Measurements from ENCODE around the gene GREB1L.

GRCh38 chr18:13219469-13220249 lies 1.1 kb downstream of the LDLRAD4 start:
- PRO-cap, 2 experiments = peak in 1 of 2 experiments; most common minus-strand start chr18:13219942 (in 1)

DNA sequence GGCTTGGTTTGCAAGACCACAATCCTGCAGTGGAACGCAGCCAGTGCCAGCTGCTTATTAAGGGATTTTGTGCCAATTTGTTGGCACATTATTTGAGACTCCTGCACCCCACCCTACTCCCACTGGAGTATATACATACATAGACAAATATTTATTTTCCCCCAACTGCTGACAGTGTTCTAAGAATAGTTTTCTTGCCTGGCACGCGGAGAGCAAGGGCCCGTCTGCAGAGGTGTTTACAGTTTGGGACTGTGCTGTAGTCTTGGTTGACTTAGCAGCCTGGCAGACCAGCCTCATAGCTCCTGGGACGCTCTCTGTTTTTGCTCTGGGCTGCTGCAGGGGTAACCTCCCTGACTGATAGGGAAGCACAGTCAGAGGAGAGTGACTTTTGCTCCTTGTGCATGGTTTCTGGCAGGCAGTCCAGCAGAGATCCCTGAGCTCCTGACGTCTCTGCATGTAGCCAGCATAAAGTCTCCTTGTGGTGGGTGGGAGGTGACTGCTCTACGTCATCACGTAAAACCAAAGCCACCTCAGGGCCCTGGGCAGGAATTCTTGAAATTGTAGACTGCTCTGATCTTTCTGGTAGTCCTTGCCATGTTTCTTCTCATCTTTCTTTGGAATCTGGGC lies 2.0 kb downstream of the LDLRAD4 start:
- PRO-cap, 2 experiments = peak in 1 of 2 experiments; most common minus-strand start position 316 of the sequence (in 1)

- PRO-cap, 2 experiments = no peak in any of the 2 experiments
Observed at GRCh38 chr18:13290837-13291777, 72.5 kb downstream of the LDLRAD4 start.

DNA sequence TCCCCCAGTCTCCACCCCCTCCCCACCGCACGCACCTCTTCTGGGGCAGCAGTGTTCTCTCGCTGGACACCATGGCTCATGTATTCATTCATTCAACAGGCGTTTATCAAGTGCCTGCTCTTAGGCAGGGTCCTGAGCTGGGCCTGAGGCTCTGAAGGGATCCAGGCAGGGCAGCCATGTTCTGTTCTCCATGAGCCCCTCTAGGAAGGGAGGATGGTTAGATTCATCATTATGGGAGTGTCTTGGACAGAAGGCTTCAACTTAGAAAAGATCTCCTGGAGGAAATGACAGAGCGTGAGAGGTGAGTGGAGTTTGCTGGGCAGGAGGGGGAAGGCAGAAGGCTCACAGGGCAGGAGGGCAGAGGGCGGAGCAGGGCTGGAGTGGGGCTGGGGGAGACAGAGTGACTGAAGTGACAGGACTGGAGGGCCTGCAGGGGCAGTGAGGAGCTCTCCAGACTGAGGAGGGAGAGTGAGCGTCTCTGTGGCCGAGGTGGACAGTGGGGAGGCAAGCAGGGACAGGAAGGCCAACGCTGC lies 244.7 kb downstream of the FAM210A start:
- PRO-cap, 2 experiments = no peak in any of the 2 experiments

DNA sequence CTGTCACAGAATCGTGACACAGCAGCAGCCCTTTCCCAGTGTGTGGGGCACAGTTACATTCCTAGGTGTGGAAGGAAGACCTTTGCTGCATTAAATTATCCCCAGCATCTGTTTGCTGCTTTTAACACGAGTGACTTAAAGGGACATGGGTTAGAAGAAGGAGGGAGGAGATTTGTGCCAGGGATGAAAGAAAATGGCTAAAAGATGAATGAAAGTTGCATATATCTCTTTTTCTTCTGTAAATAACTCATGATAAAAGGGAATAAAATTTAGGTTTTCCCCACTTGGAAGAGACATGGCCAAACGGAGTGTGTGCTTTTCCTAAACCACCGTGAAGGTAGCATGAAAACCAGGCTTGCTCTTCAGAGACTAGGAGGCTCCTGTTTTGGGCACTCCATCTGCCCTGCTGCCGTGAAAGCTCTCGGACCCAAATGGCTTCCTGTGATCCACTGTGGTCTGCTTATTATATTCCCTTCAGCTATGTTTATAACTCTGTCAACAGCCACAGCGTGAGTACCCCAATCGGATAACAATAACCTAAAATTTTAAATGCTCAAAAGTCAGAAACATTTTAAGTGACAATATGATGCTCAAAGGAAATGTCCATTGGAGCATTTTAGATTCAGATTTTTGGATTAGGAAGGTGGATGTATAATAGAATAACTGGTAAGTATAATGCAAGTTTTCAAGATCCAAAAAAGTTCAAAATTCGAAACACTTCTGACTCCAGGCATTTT lies 236.5 kb downstream of the FAM210A start:
- PRO-cap, 2 experiments = no peak in any of the 2 experiments

GRCh38 chr18:13499758-13500000 lies 226.7 kb downstream of the FAM210A start:
- PRO-cap, 2 experiments = peak in 1 of 2 experiments; most common minus-strand start chr18:13499933 (in 1)

DNA sequence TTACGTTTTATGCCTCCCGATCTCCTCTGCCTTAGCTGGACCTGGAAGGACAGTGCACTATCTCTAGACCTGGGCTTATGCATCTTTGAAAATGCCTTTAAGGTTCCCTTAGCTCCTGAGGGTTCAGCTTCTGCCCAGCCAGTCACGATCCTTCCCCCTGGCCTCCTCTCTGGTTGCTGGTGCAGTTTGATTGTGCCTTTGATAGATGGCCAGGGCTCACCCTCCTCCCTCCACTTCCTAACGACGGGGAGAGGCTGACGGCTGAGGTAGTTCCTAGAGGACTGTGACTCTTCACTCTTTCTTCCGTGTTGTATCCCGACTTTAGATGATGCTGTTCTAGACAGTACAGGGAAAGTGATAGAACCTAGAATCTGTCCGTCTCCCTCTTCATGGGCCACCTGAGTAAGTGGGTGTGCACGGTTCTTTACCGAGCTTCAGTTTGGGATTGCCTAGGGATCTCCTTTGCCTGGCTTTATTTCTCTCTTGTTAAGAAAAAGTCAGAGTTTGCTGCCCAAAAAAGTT lies 173.9 kb downstream of the FAM210A start:
- PRO-cap, 2 experiments = no peak in any of the 2 experiments

DNA sequence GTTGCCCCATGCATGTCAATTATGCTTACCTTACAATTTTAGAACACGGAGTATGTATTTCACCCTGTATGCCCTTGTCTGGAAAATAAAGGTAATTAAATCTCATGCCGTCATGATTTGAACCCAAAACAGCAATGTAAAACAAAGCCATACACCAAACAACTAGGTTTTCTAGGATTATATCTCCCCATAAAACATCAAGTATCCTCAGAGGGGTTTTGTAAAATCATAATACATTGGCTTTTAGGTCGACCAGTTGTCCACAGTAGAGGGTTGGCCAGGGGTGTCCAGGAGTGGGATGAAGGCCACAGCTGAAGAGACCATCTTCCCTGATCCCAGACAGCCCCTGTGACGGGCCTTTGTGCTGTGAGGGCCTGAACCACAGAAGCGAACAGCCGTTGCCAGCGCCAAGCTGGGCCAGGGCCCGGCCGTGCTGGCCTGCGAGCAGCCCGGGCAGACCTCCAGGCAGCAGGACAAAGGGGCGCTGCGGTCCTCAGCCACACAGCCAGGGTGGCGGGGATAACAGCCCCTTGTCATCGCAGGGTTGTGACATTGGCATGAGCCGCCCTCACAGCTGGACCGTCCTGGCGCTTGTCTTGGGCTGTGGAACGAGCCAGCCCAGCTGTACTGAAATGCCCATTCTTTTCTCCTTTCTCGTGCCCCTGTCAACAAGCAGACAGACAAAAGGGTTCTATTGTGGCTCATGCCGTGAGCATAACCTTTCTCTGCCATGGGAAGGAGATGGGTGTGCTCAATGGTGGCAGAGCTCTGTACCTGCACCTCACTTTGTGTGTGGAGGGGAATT lies 161.2 kb downstream of the FAM210A start:
- PRO-cap, 2 experiments = no peak in any of the 2 experiments

DNA sequence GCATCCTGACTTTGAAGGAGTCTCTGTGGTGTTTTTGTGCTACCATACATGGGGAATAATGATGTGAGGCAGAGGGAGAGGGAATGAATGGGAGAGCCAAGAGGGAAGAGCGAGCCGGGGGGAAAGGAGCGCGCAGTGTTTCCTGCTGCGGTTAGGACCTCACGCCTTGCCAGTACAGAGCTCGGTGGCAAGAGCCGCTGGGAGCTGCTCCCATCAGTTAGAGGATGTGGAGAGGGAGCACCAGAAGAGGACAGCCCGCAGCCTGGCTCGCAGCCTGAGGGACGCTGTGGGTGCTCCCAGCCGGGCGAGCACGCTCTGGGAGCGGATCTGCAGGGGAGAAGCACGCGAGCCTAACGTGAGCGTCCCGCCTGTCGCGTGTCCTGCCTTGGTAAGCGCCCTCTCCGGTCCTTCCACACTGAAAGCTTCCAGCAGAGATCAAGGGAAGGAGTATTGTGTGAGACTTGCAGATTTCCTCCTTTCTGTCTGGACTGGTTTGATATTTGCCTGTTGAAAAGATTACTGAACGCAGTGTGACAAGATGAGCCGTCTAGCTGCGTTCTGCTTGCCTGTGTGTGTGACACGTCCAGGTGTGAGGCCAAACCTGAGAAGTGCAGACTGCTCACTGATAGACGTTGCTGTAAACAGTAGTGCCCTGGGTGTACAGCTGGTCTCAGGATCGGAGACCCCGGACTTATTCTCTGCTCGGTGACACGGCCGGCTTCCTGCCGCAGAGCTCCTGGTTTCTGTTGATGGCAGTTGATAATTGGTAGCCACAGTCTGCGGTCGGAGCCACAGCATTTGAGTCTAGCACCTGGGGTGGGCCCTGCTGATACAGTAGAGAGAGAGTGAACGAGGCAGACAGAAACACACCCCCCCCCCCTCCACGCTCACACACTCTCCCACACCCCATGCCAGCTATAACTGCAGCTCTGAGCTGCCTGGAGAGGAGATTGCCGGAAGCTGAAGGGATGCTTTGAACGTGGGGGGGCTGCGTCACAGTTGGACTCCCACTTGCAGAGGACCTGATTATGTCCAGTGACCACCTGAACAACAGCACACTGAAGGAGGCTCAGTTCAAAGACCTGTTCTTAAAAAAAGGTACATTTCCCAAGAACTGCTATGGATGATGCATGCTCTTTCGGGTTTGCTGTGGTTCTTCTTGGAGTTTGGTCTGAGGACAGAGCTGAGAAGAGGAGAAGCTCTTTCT lies 114.3 kb downstream of the FAM210A start:
- PRO-cap, 2 experiments = peak in 2 of 2 experiments; most common plus-strand start position 220 of the sequence (in 2); most common minus-strand start position 174 of the sequence (in 1)

DNA sequence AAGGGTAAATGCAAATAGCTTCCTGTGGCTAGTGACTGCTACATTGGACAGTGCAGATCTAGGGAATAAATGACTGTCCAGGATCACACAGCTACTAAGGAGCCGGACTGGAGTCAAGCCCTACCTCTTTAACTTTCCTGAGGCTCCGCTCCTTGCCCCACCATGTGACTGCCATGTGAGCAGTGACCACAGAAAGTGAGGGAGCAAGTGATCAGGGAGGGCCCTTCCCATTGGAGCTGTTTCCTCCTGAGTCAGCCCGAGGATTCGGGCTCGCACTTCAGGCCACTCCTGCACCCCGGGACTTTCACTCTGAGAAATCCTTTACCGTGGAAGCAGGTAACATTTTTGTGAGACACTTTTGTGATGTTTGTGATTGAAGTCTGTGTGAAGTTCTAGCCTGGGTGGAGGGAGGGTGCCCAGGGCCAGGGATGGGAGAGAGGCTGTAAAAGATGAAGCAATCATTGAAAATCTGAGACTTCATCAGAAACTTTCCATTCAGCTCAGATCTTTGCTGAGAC lies 198.1 kb downstream of the ANKRD30B start:
- PRO-cap, 2 experiments = no peak in any of the 2 experiments

DNA sequence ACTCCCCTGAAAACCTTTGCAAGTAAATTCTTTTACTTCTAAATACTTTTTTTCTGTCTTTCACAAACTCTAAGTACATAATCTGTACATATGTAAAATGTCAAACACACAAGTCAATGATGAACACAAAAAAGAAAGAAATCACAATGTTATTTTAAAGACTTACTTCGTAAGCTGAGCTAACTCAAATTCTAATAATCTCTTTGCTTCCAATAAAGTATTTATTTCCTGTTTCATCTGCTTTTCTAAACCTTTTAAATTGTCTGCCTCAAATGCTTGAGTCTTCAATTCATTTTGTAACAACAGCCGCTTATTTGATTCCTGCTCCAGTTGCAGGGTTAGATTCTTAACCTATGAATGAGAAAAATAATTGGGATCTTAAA lies 127.4 kb downstream of the ROCK1 start:
- PRO-cap, 2 experiments = no peak in any of the 2 experiments

DNA sequence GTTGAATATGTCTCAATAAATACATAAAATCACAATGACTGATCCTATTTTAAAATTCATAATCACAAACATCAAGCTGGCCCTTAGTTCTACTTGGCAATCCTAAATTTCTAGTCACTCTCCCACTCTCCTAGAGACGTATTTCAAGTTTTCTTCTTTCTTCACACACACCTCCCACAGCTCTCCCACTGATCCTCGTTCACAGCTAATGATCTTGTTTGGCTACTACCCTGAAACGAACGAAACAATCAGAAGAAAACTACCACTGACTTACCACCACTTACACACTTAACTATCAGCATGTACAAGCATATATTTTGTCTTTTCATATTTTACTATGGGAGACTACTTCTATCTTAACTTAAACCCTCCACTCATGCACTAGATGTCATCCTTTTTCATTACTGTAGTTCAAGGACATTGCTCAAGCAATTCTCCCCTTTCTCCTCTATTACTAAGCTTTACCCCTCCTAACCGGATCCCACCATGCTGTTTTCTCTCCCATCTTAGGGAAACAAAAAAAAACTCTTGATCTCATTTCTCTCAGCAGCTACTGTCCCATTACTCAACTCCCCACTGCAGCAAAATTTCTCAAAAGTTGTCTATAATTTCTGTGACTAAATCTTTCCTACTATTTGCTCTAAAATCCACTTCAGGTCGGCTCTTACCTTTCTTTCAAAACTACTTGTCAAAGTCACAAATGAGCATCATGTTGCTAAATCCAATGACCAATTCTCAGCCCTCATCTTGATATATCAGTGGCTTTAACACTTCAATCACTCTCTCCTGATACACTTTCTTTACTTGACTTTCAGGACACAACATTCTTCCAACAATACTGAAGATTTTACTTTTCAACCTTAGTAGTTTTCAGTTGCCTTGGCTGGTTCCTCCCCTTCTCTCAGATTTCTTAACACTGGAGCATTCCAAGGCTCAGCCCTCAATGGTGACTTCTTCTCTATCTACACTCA lies 56.1 kb downstream of the ROCK1 start:
- PRO-cap, 2 experiments = no peak in any of the 2 experiments

DNA sequence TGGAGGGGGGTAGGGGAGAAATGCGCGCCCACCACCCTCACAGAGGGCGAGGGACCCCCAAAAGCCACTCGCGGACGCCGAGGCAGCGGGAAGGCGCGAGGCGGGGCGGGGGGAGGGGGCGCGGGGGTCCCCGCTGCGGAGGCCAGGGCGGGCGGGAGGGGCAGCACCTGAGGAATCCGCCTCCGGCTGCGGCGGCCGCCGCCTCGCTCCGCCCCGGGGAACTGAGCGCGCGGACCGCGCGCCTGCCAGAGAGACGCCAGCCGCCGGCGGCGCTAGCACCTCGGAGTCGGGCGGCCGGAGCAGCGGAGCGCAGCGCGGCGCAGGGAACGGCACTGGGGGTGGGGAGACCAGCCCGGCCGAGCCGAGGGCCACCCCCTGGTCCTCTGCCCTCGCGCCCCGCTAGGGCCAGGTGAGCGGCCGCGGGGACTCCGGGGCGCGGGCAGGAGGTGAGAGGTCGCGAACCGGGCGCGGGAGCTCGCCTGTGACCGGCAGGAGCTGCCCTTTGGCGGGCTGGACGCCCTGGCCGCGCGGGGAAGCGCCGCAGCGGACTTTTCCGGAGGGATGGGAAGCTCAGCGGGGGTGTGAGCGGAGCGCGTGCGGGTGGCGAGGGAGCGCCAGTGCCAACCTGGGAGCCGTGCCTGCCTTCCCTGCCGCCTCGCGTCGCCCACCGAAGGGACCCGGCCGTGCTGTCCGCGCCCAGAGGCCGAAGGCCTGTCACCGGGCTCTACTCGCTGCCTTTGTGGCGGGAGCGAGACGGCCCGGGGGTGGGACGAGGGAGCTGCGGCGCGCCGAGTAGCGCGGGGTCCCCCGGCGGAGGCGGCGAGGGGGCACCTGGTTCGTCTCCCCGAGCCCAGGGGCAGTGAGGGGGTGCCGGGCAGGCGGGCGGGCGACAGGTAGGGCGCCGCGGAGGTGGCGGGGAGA lies at the start of gene GREB1L:
GREB1L (plus strand) TSS at position 248 of the 921 bp plus-strand sequence.
- PRO-cap, 2 experiments = peak in 1 of 2 experiments; most common plus-strand start position 248 of the sequence (in 1); most common minus-strand start position 223 of the sequence (in 1)

DNA sequence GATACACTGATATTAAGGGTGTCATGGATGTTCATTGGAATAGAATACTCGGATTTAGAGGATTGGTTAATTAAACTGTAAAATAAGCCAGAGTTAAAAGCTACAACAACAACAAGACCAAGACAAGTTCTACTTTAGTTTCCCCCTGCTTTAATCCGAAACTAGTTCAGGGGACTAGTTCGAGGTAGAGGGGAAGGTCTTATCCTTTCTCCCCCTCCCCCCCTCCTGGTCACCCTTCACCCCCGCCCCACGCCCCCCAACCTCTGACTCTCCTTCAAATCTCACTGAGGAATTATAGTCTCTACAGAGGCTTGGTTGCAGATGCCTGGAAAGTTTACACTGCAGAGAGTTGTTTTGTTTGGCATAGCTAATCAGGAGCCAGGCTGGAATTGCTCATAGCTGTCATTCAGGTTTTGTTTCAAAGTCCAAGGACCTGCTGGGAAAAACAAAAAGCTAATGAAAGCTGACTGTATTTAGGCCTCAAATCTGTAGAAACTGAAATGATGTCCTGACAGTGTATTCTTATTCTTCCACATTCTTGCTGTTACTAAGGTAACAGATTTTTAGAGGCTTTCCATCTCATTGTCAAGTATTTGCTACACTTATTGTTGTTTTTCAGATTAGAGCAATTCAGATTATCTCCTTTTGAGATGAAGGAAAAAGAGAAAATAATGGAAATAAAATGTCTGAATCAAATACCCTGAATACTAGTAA lies 22.6 kb downstream of the GREB1L start:
- PRO-cap, 2 experiments = no peak in any of the 2 experiments

DNA sequence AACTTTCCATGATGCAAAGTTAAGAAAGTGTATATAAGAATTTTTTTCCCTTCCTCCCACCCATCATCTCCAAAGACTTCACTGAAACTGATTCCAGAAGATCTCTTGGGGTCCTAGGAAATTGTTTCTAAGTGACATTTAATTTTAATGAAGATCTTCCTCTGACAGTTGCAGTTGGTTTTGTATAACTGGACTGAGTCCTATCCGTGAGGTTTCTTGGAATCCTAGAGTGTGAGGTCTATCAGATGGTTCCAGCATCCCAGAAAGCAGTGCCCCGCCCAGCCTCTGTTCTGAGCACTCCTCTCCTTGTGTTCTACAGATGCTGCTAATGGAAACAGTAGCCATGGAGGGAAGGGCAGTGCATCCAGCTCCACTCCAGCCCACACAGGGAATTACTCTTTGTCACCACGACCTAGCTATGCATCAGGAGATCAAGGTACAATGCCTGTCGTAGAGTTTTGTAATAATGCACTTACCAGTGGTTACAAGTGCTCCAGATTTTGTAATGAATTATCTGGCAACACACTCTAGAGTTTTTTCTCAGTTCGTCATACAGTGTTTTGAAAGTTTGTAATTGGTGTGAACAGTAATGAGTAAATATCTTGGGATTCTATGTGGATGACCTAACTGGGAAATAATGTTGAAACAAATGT lies 161.2 kb downstream of the ESCO1 start:
- PRO-cap, 2 experiments = peak in 1 of 2 experiments; most common minus-strand start position 394 of the sequence (in 1)

DNA sequence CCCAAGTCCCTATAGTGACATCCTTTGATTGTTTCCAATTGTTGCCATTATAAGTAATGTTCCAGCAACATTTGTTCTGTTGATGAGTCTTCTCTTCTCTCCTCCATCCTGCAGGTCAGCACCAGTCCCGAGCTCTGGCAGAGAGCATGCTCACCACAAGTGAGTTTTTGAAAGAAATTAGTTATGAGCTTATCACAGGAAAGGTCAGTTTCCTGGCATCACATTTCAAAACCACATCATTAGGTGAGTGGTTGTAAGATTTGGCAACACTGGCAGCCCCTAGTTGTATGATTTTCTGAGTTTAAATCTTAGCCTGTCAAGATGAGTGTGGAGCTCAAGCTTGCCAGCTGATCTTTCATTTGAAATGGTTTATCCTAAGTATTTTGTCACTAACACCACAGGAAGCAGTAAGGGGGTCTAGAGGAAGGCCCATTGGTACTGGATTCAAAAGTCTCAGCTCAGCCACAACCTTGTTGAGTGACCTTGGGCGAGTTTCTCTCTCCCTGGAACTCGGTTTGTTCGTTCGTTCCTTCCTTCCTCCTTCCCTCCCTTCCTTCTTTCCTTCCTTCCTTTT lies 149.5 kb downstream of the ESCO1 start:
- PRO-cap, 2 experiments = no peak in any of the 2 experiments

GRCh38 chr18:21453362-21453995 lies 147.0 kb downstream of the ESCO1 start:
- PRO-cap, 2 experiments = peak in 1 of 2 experiments; most common plus-strand start chr18:21453898 (in 1)

DNA sequence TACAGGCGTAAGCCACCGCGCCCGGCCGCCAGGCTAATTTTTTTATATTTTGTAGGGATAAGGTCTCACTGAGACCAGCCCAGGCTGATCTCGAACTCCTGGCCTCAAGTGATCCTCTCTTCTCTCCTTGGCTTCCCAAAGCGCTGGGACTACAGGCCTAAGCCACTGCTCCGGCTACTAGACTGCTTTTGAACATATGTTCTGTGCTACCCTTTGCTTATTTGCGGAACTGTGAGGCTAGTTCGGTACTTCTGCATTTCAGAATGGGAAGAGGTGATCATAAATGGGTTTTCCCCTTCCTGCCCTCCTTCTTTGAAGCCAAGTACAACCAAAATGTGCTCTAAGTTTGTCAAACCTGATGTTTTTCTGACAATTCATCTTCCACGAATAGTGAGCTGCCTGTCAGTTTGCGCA lies 1.7 kb upstream of the ESCO1 start:
- PRO-cap, 2 experiments = peak in 1 of 2 experiments; most common minus-strand start position 190 of the sequence (in 1)

- PRO-cap, 2 experiments = no peak in any of the 2 experiments
Observed at GRCh38 chr18:21628966-21629970, 17.2 kb downstream of the SNRPD1 start.

GRCh38 chr18:21704866-21705115 lies 217 bp upstream of the ABHD3 start:
- PRO-cap, 2 experiments = peak in 2 of 2 experiments; most common plus-strand start chr18:21704916 (in 1)